Hair follicle dermal papilla cell (primary cell): Measurements from ENCODE around the genes PRSS2 and TAS2R40.

- CAGE, long polyA plus RNA: no peak
These were observed 16.6 kb downstream of the DENND2A start for GRCh38 chr7:140623932-140624397.

DNA sequence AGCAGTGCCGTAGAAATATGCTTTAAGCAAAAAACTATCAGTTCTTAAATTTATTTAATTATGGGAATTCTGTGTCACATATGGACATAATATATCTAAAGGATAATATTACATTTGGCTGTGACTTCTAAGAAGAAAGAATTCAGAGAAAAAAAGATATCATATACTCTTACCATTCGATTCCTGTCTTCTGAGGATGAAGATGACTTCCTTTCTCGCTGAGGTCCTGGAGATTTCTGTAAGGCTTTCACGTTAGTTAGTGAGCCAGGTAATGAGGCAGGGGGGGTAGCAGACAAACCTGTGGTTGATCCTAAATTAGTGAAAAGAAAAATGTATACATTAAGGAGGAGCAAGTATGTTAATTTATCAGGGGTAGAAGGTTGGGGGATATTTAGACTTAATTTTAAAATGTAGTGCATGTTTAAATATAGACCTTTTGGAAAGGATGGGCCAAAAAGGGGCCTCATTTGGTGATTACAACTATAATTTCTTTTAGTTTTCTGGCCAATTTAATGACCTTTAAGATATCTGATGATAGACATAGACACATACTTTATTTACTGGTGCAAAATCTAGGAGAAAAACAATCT is 86.4 kb downstream of the NDUFB2 start:
- CAGE, long polyA plus RNA: no peak

DNA sequence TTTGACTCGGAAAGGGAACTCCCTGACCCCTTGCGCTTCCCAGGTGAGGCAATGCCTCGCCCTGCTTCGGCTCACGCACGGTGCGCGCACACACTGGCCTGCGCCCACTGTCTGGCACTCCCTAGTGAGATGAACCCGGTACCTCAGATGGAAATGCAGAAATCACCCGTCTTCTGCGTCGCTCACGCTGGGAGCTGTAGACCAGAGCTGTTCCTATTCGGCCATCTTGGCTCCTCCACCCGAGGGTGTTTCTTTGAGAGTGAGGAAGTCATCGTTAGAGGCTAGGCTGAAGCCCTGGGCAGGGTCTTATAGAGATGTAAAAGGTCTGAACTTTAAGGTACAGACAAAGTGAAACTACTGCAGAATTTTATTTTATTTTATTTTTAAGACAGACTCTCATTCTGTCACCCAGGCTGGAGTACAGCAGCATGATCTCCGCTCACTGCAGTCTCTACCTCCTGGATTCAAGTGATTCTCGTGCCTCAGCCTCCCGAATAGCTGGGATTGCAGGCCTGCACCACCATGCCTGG is 6.0 kb upstream of the TMEM178B start:
- CAGE, long polyA plus RNA: no peak

GRCh38 chr7:141535303-141535888 is 15.8 kb upstream of the AGK start:
- CAGE, long polyA plus RNA: no peak

DNA sequence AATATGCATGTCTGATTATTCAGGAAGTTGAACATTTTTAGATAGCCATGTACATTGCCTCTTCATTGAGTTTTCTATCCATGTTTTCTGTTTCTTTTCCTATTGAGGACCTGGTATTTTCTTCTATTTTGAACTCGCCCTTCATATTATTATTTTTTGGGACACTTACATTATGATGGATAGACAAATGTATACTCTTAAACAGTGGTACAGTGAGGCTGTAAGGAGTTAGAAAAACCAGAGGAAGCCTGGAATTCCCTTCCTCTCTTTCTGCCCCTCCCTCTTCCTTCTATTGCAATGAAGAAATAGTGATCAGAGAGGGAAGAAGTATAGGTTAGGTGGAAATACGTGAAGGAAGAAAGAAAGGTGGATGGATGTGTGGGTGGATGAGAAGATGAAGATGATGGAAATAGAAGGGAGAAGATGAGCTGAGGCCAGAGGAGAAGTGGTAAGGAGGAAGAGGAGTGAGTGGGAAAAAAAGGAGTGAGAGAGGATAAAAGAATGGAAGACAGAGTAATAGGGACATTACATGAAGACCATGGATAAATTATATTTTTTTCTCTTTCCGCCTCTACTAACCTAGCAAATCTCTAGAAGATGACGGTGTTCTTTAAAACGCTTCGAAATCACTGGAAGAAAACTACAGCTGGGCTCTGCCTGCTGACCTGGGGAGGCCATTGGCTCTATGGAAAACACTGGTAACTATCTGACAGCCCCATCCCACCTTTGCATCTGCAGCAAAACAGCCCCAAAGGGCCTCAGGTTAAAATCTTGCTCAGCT is 3.9 kb downstream of the AGK start:
- CAGE, long polyA plus RNA: no peak

GRCh38 chr7:141779515-141779994 is 3.1 kb downstream of the TAS2R4 start:
- CAGE, long polyA plus RNA: no peak

- CAGE, long polyA plus RNA: no peak
These were observed 220.0 kb upstream of the PRSS58 start for GRCh38 chr7:142477790-142478374.

DNA sequence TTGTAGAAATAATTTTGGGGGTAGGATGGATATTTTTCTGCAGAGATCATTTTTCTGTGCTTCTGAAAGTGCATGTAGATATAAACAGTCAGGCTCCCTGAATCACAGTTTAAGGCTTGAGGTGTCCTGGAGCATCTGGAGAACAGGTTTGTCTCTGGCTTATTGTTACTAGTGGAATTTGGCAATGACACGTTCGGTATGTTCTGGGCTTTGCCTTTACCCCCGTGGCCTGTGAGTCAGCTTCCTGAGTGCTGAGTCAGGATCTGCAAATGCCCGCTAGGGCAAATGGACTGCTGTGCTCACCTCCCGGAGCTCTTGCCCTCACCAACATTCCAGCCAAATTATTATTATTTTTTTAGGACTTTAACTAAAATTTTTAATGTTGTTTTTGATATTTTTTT is 192.6 kb upstream of the PRSS1 start:
- CAGE, long polyA plus RNA: no peak

DNA sequence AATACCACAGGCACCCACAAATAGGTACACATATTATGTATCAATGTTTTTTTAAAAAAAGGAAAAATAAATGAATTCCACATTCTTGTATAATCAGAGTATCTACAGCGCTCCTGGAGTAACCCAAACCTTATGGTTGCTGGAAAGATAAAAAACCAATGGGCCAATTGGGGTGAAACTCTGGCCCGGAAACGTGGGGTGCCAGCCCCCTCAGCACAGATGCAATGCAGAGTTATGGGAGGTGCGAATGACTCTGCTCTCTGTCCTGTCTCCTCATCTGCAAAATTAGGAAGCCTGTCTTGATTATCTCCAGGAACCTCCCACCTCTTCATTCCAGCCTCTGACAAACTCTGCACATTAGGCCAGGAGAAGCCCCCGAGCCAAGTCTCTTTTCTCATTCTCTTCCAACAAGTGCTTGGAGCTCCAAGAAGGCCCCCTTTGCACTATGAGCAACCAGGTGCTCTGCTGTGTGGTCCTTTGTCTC is 130.6 kb upstream of the PRSS1 start:
- CAGE, long polyA plus RNA: no peak

DNA sequence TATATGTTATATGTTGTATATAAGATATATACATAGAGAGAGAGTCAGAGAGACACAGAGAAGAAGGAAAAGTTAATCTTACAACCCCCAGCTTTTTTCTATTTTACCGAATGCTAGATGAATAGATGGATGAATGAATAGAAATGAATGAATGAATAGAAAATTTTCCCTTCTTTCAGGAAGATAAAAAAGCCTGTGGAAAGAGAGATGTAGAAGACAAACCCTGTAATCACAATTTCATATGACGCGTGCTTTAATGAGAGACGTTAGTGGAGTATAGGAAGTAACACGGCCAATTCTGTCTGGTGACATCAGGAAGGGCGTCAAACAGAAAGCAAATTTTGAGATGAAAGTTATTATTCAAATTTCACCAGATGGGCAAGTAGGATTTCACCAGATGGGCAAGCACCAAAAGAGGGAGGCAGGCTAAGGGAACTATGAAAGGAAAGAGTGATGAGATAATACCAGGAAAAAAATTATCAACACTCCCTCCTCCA is 128.9 kb upstream of the PRSS1 start:
- CAGE, long polyA plus RNA: no peak

GRCh38 chr7:142637155-142637727 is 112.0 kb upstream of the PRSS1 start:
- CAGE, long polyA plus RNA: no peak

- CAGE, long polyA plus RNA: no peak
These were observed at the start of gene PRSS2 for GRCh38 chr7:142770692-142771060. Gene PRSS2 (plus strand): TSS chr7:142770970.

DNA sequence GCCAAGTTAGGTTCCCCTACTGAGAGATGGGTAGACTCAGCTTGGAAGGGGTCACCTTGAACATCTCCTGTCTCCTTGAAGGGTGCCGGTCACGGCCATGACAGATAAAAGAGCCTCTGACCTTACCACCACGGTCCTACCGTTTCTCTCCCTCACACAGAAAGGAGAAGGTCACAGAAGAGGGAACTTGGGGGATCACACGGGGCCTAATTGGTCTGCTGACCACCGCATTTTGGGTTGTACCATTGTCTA is 17.0 kb downstream of the PRSS2 start:
- CAGE, long polyA plus RNA: no peak

GRCh38 chr7:142788103-142789293 is 17.7 kb downstream of the PRSS2 start:
- CAGE, long polyA plus RNA: no peak

- CAGE, long polyA plus RNA: no peak
These were observed at the start of gene TAS2R40 for GRCh38 chr7:143221737-143222090. Gene TAS2R40 (plus strand): TSS chr7:143222037.

GRCh38 chr7:143259606-143260085 is 3.6 kb upstream of the GSTK1 start:
- CAGE, long polyA plus RNA: no peak

GRCh38 chr7:143279362-143279777 is 5.4 kb upstream of the TMEM139 start:
- CAGE, long polyA plus RNA: no peak

DNA sequence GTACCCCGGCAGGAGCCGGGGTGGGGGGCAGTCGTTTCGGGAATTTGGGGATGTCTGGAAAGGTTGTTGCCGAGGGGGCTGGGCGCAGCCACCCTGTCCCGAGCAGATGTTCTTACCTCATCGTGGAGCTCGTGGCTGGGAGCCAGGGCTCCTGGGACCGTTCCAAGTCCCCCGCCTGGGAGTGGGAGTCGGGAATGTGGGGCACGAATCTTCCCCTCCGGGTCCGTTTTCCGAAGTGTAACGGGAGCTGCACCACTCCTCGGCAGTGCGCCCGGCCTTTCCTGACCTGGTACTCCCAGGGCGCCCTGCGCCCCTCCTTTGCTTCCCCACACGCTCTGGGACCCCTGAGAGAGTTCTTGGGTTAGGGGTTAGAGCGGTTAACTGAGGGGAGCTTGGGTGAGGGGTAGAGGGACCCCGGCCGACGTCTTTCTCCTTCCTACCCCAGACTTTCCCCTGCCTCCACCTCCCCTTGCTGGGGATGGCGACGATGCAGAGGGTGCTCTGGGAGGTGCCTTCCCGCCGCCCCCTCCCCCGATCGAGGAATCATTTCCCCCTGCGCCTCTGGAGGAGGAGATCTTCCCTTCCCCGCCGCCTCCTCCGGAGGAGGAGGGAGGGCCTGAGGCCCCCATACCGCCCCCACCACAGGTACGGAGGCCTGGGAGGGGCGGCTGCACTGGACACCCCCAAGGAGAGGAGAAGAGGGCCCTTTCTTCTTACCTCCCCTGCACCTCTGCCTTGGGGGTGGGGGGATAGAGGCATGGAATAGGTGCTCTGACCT is 847 bp downstream of the ZYX start:
- CAGE, long polyA plus RNA: no peak

DNA sequence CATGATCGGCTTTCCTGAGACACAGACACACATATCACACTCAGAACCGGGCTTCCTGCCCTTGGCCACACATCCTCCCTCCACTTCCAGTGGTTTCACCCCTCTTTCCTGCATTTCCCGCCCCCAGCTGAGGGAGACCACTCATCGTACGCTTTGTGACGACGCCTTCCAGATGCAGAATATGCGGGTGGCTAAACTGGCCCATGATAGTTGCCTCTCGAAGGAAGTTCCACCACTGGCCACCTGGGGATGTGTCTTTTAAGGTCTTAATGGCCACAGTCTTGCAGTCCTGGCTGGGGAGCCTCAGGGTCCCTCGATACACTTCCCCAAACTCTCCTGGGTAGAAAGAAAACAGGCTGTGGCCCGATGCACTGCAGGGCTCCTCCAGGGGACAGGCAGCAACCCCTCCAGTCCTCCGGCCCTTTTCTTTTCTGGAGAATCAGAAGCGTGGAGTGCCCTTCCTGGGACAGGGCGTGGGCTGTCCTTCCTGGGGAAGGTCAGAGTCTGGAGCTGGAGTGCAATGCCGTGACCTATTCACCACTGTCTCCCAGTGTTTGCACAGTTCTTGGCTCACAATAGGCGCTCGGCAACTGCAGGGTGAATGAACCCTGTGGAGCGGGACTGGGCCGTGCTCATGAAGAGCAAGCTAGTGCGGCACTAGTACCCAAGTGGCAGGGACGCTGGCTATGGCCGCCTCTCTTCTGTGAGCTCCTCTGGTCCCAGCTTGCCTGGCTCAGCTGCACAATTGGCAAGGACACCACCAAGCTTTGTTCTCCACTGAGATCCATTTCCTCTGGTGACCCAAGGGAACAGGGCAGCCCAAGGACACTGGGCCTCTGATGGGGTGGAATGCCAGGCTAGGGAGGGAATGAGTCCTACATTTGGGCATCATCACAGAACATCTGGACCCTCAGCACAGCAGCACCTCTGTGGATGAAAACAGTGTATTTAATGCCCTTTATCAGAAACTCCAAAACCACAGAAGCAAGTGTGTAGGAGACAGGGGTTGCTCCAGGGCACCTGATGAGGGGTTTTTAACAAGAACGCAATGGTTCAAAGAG is 13.2 kb downstream of the EPHA1 start:
- CAGE, long polyA plus RNA: no peak

- CAGE, long polyA plus RNA: no peak
These were observed 214 bp upstream of the TAS2R41 start for GRCh38 chr7:143477506-143477812.